Progenitor cell of endocrine pancreas (in vitro differentiated cells): ENCODE measurements around the gene SNAI3.

DNA sequence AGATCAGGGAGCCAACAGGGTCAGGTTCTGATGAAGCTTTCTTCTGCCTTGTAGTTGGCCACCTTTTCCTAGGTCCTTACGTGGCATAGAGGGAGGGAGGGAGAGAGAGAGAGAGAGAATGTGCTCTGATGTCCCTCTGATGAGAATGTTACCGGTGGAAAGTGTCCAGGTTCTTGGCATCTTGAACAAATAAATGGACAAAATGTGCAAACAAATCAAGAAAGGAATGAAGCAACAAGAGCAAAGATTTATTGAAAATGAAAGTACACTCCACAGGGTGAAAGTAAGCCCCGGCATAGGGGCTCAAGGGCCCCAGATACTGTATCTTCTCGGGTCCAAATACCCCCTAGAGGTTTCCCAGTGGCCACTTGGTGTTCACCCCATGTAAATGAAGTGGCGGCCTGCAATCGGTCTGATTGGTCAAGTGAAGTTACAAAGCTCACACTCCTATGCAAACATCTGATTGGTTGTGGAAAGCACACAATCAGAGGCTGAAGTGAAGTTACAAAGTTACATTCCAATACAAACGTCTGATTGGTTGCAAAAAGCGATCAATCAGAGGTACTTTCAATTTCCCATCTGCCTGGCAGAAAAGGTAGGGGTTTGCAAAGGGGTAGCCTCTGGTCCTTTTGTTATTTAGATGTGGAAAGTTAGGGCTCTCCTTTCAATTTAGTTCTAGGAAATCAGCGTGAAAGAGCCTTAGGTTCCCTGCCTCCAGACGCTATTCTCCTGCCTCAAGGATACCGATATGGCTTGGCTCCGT, 43.4 kb upstream of the ZCCHC14 start:
- PRO-cap, result no peak

DNA sequence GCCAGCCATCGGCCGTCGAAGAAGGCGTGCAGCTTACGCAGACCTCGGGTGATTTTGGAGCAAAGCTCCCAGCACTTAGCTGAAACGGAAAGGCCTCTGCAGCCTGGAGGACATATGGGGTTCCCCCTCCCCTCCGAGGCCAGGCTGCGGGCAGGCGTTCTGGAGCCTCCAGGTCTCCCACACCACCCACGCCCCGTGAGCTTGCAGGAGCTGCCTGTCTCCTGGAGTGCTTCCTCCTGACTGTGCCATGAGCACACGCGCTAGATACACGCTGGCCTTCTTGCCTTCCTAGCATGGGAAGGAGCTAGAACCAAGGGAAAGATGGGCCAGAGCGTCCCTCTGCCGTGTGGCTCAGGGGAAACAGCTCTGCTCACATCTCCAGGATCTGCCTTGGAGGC, 19.7 kb upstream of the JPH3 start:
- PRO-cap, result no peak

GRCh38 chr16:87834084-87835209, 34.9 kb downstream of the SLC7A5 start:
- PRO-cap, result no peak

DNA sequence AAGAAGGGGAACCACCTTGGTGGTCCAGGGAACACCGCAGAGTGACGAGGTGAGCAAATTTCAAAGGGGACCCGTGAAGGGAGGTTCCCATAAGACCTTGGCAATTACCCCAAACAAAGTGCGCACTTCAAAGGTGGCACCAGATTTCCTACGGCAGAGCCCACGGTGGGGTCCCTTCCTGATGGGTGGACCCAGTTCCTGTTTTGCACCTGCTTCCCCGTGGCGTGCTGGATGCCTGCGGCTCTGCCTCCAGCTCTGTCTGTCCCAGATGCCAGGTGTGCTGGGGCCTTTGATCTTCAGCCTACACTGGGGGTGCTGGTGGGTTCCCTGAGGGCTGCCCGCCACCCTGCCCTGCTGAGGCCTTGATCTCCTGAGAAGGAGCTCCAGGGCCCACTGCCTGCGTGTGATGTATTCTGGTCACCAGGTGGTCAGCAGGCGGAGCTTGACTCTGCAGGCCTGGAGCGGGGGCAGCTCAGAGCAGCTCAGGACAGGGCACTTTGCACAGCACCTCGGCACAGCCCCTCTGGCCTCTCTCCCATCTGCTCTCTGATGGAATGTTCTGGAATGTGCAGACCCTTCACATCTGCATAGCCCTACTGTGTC, 26.8 kb downstream of the SLC7A5 start:
- PRO-cap, result no peak

DNA sequence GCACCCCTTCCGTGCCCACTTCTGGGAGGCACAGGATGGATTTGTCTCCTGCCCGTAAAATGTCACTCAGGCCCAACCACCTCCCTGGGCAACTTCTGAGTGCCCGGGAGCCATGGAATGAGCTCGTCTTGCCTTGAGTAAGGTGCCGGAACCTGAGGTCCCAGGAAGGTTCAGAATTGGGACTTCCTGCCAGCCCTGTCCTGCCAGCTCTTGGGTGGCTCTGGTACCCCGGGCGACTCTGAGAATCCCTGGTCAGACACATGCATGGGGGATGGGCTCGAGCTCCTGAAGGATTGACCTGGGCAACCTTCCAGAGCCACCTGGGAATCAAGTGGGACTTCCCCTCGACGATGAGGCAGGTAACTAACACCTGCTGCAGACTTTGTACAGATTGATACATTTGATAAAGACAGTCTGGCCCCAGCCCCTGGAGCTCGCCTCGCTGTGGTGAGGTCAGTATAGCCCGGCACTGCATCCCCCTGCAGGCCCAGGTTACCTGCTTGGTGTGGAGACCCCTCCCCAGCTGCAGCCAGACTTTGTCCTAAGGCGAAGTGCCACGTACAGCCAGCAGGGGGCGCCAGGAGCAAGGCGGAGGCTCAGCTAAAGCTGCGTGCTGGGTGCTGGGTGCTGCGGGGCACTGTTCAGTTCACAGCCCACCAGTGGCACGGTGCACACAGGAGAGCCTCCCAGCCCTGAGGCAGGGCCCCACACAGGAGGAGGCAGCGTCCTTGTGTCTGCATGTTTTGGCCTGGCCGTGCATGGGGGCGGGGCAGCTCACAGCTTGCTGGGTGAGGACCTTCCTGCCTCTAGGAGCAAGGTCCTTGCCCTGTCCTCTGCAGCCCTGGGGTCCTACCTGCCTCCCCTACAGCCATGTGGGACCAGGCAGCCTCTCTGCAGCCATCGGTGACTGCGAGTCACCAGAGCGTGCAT, 19.5 kb downstream of the SLC7A5 start:
- PRO-cap, result unidirectional peak, plus-strand start at position 644 of the sequence

DNA sequence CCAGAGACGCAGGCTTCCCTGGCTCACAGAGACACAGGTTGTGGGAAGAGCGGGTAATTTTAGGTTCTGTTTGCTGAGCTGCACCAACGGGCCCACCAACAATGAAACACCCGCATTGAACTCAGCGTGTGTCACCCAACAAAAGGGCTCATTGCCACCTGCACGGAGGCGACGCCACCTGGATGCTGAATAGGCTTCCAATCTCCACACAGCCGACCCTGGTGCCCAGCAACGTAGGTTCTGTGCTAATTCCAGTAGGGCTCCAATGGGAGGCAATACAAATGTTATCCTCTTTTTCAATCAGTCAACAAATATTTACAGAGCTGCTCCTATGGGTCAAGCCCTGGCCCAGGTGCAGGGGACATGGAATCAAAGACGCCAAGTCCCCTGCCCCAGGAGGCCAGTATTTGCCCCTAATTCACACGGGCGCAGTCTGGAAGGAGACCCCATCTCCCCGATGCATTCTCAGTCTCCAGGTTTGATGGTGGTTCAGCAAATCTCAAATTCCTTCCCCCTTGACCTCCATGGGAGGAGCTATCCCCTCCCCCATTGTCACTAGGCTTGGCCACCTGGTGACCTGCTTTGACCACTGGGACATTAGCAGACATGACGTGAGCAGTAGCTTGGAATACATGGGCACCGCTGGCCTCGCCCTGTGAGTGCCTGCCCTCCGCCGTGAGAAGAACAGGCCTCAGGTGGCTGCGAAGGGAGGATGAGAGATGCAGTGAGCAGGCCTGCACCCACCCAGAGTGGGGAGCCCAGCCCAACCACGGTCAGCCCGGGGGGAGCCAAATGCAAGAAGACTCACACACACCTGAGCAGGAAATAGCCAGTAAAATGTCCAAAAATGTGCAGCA, 3.8 kb downstream of the CA5A start:
- PRO-cap, result bidirectional peak, plus-strand start at position 416 of the sequence, minus-strand start at position 242 of the sequence; unidirectional peak, plus-strand start at position 656 of the sequence

DNA sequence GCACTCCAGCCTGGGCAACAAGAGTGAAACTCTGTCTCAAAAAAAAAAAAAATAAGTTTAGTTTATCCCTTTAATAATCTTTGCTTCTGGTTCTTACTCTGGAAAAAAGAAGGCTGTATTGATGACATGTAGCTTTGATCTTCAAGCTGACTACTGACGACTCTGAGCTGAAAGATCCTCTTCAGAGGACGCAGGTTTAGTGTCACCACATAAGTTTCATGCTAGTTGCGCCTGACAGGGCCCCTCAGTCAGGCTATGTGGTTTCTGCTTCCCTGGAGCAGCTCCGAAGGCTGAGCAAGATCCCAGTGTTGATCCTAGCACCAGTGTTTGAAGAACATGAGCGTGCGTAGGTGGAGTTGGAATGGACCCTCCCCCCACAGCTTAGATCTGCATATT, 17.2 kb downstream of the BANP start:
- PRO-cap, result no peak

DNA sequence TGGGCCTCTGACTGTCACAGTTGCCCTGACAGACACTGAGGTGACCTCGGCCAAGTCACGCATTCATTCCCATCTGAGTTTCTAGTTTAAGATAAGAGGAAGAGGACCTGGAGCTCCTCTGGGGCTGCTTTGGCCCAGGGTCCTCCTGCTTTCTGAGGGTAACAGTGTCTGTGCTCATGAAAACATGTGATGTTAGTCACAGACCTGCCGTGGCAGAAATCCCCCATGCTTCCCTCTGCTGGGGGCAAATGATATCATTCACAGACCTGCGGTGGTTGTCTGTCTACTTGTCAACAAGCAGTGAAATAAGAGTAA, 35.2 kb downstream of the BANP start:
- PRO-cap, result no peak

GRCh38 chr16:88026708-88027168, 75.5 kb downstream of the BANP start:
- PRO-cap, result no peak

DNA sequence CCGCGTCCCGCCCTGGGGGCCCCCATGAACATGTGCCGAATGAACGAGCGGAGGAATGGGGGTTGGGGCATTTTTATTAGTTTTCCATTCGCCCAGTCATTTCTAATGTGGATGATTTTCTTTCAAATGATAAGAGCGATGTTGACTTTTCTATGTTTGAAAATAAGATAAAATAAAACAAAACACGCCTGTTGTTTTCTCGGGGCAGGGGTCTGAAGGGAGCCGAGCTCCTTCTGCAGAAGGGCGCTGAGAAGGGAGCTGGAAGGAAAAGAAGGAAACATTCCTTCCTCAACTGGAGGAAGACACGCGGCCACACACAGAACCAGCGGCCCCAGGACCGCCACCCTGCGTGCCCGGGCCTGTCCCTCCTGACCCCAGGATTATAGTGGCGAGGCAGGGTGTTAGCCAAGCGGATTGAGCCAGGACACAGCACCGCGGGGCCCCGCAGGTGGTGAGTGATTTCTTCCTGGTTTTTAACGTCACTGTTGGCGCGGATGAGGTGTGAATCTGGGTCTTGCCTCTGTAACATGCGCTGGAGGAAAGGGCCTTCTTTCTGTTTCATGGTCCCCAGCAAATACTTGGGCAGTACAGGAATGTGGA, 158.8 kb upstream of the ZNF469 start:
- PRO-cap, result no peak

DNA sequence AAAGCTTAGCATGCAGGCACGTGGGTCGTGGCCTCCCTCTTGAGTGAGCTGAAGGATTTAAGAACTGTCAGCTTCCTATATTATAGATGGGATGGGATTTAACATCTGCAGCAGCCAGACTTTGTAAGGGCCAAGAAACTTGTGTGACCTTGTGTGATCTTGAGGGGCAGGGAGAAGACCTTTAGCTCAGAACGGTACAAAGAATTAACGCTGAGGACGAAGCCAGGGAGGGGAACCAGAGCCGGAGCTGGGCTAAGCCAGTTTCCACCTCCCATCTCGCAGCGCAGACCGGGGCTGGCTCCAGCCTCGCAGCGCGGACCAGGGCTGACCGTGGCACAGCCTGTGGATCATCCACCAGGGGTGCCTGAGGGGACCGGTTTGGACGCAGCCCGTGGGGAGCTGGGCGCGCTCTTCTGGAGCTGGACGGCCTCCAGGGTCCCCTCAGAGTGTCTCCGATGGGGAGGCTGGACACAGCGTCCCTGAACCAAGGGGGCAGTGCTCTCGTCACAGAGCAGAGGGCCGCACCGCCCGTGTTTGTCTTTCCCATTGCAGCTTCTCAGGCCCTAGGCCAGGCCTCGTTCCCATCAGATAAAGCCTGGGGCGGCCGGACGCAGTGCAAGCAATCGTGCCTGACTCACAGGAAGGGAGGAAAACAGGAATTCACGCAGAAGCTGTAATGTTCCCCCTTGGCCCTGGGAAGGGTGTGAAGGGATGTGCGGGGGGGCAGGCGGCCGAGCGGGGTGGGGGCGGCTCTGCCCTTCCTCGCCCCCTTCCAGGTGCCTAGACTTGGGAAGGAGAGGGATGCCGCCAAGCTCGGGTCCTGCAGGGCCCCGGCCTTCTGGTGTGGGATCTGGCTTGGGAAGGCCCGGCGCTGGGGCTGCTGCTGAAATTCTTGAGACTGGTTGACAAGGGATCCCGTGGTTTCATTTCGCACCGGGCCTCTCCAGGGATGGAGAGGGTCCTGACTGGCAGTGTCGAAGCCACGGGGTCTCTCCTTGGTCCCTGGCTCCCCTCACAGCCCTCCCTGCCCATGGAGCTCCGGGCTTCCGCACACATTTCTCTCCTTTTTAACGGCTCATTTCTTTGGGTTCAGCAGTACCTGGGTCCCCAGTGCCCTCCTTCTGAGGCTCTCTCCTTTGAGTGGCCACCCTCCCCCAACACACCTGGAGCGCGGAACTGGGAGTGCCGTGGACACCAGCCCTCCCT, 148.1 kb upstream of the ZNF469 start:
- PRO-cap, result no peak

DNA sequence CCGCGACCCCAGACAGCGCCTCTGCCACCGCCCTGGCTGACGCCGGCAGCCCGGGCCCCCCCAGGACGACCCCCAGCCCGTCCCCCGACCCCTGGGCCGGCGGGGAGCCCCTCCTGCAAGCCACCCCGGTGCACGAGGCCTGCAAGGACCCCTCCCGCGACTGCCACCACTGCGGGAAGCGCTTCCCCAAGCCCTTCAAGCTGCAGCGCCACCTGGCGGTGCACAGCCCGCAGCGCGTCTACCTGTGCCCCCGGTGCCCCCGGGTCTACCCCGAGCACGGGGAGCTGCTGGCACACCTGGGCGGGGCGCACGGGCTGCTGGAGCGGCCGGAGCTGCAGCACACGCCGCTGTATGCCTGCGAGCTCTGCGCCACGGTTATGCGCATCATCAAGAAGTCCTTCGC, 15.8 kb upstream of the ZFPM1 start:
- PRO-cap, result no peak

DNA sequence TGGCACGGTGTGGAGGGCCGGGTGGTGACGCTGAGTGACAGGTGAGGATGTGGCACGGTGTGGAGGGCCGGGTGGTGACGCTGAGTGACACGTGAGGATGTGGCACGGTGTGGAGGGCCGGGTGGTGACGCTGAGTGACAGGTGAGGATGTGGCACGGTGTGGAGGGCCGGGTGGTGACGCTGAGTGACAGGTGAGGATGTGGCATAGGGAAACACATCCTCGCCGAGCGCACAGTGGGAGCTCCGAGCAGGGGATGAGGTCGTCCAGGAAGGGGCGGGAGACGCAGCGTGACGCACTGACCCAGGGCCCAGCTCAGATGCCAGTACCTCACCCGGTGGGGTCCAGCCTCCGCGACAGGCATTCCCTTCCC, 17.6 kb downstream of the ZFPM1 start:
- PRO-cap, result no peak

- PRO-cap, result no peak
These were observed 42.7 kb upstream of the ZC3H18 start for GRCh38 chr16:88527489-88528007.

- PRO-cap, result no peak
These were observed 41.3 kb upstream of the ZC3H18 start for GRCh38 chr16:88528905-88529364.

- PRO-cap, result no peak
These were observed 35.0 kb upstream of the ZC3H18 start for GRCh38 chr16:88534734-88535999.

DNA sequence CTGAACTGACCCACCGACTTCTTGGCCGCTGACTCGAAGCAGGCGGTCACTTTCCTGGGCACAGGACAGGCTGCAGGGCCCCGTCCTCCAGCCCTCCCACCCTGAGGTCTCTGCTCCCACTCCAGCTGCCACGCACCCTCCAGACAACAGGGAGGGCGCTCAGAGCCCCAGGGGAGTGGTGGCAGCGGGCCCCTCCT, 1.0 kb downstream of the CYBA start:
- PRO-cap, result no peak

DNA sequence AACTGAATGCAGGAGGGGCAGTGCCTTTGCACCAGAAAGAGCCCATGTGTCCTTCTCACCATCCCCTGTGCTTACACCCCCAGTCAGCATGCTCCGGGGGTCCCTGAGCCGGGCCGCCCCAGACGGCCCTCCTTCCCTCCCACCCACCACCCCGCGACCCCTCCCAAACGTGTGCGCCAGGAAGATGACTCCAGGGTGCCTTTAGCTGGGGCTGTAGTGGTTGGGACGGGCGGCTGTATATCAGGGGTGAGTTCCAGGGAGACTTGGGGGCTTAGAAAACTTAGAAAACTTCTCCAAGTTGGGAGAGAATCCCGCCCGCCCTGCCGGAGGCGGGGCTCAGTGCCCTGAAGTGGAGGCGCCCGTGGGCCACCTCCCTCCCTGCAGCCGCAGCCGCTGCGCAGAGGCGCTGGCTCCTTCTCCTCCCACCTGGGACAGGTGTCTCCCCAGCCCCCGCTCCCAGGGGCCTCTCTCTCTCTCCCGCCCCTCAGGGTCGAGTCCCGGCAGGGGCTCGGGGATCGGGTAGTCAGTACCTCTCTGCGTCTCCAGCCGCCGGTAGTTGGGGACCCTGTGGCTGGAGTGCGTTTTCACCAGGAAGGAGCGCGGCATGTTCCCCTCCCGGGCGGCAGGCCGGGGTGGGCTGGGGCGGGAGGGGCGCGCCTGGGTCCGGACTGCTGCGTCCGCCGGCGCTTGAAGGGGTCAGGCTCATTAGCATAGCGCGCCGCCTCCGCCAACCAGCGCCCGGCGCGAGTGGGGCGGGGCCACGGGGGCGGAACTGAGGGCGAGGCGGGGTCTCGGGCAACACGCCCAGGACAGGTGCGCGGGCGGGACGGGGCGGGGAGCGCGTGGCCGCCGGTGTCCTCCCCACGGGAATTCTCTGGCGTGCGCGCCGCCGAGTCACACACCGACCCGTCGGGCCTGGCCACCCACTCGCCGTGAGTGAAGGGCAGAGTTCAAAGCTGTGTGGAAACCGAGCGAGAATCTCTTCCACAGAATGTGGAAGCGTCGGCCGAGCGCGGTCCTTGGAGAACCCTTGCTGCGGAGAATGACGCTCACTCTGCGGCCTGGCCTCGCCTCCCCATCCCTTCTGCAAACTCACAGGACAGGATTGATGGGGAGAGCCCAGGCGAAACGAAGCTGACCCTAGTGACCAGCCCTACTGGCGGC, at the start of gene SNAI3:
SNAI3 (minus strand) TSS at position 707 of the 1,164 bp plus-strand sequence.
- PRO-cap, result no peak

- PRO-cap, result no peak
These were observed 8.9 kb downstream of the RNF166 start for GRCh38 chr16:88697127-88697838.

- PRO-cap, result no peak
These were observed 3.8 kb downstream of the RNF166 start for GRCh38 chr16:88702241-88702920.